NB4 (cell line): ENCODE measurements around the gene RPL13A.

DNA sequence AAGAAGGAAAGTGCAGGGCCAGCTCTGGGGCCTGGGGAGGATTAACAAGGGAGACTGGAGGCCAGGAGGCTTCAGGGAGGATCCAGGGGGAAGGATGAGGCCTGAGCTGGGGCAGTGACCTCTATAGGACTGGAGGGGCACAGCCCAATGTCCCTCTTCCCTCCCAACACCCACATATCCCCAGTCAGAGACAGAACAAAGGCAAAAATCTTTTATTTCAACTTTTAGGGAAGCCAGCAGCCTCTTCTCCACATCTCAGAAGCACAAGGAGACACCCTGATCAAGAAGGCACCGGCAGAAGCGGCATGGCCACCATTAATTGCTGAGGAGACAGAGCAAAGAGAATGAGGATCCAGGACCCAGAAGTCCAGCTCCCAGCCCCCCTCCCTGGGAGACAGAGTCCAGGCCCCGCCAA lies 4.8 kb upstream of the SLC17A7 start:
- RRBS = no CpG with 5 or more reads among the region's 3 CpGs

GRCh38 chr19:49446970-49447239 lies 4.7 kb downstream of the PIH1D1 start:
- RRBS = no CpG with 5 or more reads among the region's 6 CpGs

- RRBS = no CpG with 5 or more reads among the region's 15 CpGs
Measured at GRCh38 chr19:49453757-49454474, 891 bp downstream of the ALDH16A1 start.

GRCh38 chr19:49486904-49487811 lies at the start of gene RPL13A:
Gene RPL13A, plus strand, starts transcription at chr19:49487608.
- RRBS = 97% methylated on average over 2 of the region's 66 CpGs

- RRBS = 0% methylated on average over 2 of the region's 11 CpGs
Measured at GRCh38 chr19:49488744-49489217, 1.4 kb downstream of the RPL13A start.

- RRBS = 100% methylated on average over 1 of the region's 25 CpGs
Measured at GRCh38 chr19:49490699-49491728, 3.6 kb downstream of the RPL13A start.

DNA sequence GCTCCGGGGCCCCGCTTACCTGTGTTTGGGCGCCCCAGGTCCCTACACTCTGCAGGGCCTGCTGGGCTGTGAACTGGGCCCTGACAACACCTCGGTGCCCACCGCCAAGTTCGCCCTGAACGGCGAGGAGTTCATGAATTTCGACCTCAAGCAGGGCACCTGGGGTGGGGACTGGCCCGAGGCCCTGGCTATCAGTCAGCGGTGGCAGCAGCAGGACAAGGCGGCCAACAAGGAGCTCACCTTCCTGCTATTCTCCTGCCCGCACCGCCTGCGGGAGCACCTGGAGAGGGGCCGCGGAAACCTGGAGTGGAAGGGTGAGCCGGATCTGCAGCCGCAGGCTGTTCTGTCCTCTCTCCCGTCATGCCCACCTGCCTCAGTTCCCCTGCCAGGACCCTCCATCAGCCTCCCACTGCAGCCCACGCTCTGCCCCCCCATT lies 1.7 kb downstream of the FCGRT start:
- RRBS = no CpG with 5 or more reads among the region's 21 CpGs

- RRBS = no CpG with 5 or more reads among the region's 5 CpGs
Measured at GRCh38 chr19:49515680-49516255, 3.3 kb downstream of the FCGRT start.

DNA sequence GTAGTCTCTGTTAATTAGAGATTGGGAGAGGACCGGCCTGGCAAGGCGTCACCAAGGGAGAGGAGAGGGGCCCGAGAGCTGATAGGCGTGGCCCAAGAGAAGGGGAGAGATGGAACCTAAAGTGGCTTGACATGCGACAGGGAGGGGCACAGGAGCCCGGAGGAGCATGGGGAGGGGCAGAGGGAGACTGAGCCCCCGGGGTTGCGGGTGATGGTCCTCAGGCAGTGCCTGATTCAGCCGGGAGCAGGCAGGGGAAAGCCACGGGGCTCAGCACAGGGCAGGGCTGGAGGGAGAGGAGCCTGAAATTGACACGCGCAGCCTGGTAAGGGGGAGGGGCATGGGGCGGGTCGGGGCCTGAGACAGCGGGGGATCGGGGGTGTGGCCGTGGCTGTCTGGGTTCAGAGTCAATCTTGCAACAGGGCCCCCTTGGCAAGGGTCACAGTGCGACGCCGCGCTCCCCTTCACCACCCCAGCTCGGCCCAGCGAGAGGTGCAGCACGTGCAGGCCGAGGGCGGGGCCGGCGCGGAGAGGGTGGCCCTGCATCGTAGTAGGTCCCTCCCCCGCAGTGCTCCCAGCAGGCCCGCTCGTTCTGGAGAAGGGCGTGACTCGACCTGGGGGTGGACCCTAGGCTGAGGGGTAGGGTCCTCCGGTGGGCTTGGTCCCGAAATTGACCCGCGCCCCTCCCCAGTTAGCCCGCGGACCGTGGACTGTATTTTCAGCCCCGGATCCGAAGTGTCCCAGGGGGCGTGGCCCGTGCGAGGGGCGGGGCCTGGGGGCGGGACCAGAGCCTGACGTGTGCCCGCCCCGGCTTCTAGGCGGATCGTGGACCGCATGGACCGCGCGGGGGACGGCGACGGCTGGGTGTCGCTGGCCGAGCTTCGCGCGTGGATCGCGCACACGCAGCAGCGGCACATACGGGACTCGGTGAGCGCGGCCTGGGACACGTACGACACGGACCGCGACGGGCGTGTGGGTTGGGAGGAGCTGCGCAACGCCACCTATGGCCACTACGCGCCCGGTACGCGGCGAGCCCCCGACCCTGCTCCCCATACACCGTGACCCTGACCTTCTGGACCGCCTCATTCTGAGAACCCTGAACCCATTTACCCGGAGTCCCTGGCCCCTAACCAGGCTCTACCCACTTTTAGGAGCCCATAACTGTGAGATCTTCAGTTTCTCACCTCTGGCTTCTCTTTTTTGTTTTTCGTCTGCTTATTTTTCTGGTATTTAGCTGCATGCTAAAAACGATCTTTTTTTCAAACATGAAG lies 6.0 kb downstream of the RCN3 start:
- RRBS = 6% methylated on average over 25 of the region's 95 CpGs

GRCh38 chr19:49596752-49597798 lies 6.1 kb downstream of the PRR12 start:
- RRBS = 97% methylated on average over 11 of the region's 87 CpGs

- RRBS = no CpG with 5 or more reads among the region's 6 CpGs
Measured at GRCh38 chr19:49627719-49628162, 12.2 kb downstream of the RRAS start.

- RRBS = 97% methylated on average over 3 of the region's 27 CpGs
Measured at GRCh38 chr19:49631202-49632197, 8.4 kb downstream of the RRAS start.

- RRBS = no CpG with 5 or more reads among the region's 4 CpGs
Measured at GRCh38 chr19:49673710-49674015, 3.4 kb upstream of the PRMT1 start.

GRCh38 chr19:49679254-49679853 lies 2.3 kb downstream of the PRMT1 start:
- RRBS = no CpG with 5 or more reads among the region's 8 CpGs

- RRBS = 97% methylated on average over 1 of the region's 20 CpGs
Measured at GRCh38 chr19:49806748-49807883, 6.0 kb downstream of the FUZ start.

- RRBS = 96% methylated on average over 11 of the region's 77 CpGs
Measured at GRCh38 chr19:49808550-49809689, 4.2 kb downstream of the FUZ start.

DNA sequence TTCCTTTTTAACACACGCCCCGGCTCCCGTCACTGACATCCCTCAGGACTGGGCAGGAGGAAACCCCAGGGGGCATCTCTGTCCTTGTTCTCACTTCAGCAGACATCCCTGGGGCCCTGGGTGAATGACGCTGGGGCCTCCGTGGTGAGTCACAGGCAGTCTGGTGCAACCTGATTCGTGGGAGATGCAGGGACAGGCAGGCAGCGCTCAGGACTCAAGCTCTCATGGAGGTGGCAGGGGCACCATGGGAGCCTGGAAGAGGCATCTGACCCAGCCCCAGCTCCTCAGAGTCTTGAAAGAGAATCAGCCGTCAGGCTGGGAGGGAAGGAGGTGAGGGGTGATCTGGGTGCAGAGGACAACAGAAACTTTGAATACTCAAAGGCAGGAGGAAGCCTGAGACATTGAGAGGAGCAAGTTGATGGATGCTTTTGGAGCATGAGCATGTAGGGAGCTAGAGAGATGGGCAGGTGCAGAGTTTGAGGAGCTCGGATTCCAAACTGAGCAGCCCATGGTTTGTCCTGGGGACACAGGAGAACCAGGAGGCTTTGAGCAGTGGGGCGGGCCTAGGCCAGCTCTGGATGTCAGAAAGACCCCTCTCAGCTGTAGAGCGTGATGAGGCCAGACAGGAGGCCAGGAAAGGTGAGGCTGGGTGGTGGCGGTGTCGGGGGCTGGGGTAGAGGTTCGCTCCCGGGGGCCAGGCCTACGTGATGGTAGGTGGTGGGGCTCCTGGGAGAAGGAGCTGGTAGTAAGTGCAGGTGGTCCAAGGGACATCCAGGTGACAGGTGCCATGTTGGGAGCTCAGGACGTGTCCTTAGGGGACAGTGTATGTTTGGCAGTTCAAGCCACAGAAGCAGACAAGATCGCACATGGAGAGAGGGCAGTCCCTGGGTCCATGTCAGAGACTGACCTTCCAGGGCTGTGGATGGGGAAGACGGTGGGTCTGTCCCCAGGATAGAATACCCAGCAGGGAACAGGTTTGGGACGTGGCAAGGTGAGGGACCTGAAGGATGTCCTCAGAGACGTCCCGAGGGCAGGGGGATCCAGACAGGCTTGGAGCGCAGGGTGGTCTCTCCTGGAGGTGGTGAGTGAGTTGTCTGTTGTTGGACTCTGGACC lies 19.2 kb downstream of the MED25 start:
- RRBS = 53% methylated on average over 2 of the region's 23 CpGs

DNA sequence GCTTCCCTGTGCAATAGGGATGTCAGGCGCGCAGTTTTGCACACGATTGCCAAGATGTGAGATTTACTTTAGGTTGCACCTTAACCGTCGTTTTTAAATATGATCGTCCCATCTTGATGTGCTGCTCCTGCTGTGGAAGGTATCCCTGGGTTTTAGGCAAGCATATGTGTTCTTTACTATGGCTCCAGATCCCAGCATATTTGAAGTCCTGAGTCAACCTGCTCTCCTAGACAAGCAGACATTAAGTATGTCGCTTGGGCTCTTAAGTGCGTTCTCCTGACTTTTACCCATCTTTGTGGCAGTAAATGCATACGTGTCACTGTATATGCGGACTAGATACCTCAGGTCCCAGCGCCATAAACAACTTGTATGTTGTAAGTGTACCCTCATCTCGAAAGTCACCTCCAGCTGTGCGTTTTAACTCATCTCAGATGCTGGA lies 14.9 kb downstream of the PNKP start:
- RRBS = no CpG with 5 or more reads among the region's 13 CpGs

DNA sequence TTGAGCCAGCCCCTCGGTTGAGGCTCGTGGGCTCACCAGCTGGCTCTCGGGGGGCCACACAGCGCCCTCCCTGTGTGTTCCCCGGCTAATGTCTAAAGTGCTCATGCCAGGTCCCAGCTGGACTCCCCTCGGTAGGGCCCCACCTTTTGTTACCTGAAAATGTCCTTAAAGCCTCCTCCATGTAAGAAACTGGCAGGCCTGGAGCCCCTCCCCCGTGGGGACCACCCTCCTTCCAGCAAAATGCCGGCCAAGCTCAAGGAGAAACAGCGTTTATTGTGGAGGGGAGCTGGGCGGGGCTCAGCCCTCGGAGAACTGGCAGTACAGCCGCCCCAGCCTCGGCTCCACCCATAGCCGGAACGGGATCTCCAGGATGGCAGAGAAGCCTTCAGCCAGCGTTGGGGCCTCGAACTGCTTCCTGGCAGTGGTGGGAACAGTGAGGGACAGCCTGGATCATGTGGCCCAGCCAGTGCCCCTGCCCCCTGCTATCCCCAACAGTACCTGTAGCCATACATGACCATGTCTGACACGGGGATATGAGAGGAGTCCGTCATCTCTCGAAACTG lies 6.3 kb downstream of the PNKP start:
- RRBS = no CpG with 5 or more reads among the region's 20 CpGs

GRCh38 chr19:49929673-49930081 lies 373 bp upstream of the NUP62 start:
- RRBS = no CpG with 5 or more reads among the region's 28 CpGs